Bronchus fibroblast of lung (primary cell): ENCODE data around the gene PRKAA2.

DNA sequence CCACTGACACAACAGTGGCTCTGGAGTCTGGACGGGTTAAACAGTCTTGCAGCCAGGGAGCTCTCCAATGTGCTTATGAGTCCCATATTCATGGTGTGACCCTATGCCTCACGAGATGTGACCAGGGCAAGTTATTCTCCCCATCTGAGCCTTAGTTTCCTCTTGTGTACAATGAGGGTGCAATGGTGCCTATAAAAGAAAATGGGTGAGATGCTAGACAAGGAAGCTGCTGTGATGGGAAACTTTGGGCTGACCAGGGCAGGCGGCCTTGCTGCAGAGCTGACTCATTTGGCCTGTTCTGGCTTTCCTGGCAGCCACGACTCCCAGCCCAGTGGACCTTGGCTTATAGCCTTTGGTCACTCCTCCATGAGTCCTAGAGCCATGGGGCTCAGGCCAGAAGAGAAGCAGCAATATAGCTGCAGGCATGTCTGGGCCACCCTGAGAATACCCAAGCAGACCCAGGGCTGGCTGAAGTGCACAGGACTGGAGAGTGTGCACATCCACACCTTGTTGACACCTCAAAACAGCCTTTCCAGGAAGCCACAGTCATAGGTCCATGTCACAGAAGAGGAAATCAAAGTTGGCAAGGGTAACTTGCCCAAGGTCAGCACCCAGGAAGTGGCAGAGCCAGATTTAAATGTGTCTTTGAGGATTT is 1.8 kb upstream of the LEXM start:
- RAMPAGE, long total RNA: no peak

GRCh38 chr1:54852080-54852682 is 34.8 kb downstream of the DHCR24 start:
- RAMPAGE, long total RNA: no peak

DNA sequence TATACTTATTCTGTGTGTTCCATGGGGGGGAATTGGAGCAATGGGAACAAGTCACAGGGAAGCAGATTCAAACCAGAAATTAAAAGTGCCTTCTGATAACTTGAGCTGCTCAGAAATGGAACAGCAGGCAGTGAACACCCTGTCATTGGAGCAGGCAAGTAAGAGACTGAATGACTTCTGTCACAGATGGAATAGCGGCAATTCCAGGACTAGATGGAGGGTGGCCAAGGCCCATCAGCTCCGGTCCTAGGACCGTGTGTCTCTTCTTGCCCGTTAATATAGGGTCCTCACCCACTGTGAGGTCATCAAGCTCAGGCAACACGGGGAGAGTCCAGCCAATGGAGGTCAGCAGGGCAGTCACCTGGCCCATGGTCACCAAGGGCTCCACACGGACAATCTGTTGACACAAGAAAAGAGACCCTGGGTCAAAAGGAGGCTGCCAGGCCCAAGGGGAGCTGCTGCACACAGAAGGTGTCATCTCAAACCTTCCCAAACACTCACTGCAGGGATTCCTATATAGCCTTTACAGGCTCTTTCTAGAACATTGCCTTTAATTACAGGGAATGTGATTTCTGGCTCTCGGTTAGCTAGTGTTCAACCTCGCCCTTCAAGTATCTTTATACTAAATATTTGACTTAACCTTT is 11.2 kb downstream of the DHCR24 start:
- RAMPAGE, long total RNA: no peak

DNA sequence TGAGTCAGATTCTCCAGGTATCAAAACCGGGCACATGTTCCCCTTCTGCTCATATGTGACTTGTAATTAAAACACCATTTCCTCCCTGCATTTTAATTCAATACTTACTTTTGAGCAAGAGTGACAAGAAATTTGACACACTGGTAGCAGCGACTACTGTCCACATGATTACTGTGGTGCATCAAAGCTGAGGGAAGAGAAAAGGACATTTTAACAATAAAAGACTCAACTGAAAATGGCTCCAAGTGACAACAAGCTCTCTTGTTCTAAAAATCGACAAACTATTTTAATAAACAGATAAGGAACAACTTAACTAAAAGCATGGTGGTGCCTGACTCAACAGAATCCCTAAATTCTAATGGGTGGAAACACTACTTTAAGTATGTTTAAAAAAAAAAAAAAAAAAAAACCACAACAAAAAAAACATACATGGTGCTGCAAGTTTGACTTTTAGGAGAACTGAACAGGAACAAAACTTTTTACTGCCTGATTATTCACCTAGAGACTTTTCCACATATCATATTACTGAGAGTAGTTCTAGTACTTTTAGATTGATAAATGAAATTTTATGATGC is 34.5 kb downstream of the PCSK9 start:
- RAMPAGE, long total RNA: no peak

DNA sequence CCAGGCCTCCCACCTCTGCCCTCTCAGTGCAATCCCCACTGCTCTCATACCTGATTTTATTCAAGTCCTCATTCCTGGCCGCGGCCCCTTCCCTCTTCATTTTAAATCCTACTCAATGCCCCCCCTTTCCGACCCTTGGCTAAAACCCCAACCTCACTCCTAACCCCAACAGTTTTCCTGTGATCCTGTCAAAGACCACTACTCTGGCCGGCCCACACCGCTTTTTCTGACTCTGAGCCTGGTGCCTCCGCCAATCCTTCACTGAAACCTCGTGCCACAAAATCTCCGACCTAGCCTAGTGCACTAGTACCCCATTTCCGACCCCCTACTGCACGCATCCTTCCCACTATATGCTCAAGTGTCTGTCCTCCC is 1.1 kb downstream of the USP24 start:
- RAMPAGE, long total RNA: no peak

GRCh38 chr1:55464394-55465056 is 249.4 kb upstream of the USP24 start:
- RAMPAGE, long total RNA: no peak

- RAMPAGE, long total RNA: no peak
These were observed 439.6 kb upstream of the USP24 start for GRCh38 chr1:55654699-55655131.

DNA sequence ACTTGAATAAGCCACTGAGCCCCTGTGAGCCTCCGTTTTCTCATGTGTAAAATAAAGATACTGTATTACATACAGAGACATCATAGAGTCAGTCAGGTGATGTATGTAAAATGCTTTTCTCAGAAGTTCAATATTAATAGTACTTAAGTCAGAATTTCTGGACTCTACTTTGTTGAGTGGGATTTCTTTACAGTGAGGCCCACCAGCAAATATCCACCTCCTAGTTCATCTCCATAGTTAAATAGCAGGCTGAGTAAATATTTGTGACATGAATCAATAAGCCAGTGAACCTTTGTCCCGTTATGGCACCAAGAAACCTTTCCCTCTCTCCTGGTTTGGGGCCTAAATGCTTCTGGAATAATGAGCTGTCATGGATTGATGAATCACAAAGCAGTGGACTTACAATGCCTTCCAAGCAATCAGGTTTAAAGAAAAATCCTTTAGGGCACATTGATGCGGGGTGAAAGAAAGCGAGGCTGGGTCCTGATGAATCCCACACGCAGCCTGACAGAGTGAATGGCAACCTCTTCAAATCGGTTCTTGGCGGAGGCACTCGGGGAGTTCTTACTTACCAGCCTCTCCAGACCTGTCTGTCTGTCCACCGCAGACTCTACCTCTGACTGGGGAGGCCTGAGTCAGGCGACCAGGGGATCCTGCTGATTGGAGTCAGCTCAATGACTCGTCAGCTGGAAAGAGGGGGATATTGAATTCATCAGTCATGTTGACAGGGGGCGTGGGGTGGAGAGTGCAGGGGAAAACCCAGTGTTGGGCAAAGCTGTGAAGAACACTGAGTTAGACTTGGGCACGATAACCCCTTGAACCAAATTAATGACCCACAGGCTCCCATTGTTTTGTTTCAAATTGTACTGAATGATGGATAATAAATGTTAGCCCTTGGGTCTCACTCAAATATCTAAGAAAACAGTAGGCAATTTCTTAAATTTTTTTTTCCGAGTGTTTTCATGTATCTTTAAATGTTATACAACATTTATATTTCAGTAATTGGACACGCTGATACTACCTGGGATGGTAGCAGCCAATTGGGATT is 247.3 kb downstream of the PLPP3 start:
- RAMPAGE, long total RNA: no peak

DNA sequence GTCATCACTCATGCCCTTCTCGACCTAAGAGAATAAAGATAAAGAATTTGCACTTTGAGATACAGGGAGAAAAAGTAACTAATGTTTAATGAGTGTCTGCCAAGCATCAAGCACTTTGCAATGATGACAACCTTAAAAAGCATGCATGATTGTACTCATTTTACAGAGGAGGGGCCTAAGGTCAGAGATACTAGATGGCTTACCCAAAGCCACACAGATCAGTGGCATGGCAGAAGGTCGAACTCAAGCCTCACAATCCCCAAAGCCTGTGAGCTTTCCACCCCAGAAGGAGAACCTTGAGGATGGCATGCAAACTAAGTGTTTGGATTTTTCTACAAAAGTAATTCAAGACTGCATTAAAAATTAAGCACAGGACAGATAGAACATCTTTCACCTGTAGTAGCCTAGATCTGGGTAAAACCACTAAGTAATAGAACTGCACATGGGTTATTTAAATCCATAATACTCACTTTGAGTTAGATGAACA is 204.6 kb downstream of the PLPP3 start:
- RAMPAGE, long total RNA: no peak

GRCh38 chr1:56473426-56474562 is 105.6 kb downstream of the PLPP3 start:
- RAMPAGE, long total RNA: no peak

- RAMPAGE, long total RNA: no peak
These were observed 48.7 kb downstream of the PLPP3 start for GRCh38 chr1:56530517-56531283.

DNA sequence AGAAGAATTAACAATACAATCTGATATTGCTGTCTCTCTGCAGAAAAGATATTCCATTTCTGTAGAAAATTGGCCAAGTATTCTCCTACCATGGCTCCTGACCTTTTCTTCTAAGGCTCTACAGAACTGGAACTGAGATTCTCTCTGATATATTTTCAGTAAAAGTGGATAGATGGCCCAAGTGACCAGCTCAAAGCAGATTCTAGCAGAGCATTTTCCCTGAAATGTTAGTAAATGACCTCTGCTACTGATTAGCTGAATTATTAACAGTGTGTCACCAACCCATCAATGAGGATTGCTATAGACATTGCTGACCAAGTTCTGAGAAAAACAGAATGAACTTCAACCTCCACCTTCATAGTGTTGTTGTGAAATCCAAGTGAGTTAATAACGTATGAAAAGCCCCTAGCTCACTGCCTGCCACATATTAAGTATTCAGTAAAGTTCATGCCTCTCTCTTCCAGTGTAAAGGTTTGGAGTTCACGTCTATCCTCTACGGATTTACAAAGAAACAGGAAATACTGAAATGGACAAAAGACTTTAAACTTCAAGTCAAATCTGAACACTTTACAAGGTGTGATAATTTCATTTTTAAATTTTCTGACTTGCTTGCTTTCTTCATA is 15.8 kb downstream of the PLPP3 start:
- RAMPAGE, long total RNA: no peak

GRCh38 chr1:56576844-56577240 is 2.5 kb downstream of the PLPP3 start:
- RAMPAGE, long total RNA: no peak

- RAMPAGE, long total RNA: no peak
These were observed 1.4 kb downstream of the PLPP3 start for GRCh38 chr1:56577758-56578517.

GRCh38 chr1:56644921-56645984 is at the start of gene PRKAA2:
Gene PRKAA2, plus strand, starts transcription at chr1:56645314.
- RAMPAGE, long total RNA: no peak

GRCh38 chr1:56811315-56811782 is 7.9 kb downstream of the FYB2 start:
- RAMPAGE, long total RNA: no peak

DNA sequence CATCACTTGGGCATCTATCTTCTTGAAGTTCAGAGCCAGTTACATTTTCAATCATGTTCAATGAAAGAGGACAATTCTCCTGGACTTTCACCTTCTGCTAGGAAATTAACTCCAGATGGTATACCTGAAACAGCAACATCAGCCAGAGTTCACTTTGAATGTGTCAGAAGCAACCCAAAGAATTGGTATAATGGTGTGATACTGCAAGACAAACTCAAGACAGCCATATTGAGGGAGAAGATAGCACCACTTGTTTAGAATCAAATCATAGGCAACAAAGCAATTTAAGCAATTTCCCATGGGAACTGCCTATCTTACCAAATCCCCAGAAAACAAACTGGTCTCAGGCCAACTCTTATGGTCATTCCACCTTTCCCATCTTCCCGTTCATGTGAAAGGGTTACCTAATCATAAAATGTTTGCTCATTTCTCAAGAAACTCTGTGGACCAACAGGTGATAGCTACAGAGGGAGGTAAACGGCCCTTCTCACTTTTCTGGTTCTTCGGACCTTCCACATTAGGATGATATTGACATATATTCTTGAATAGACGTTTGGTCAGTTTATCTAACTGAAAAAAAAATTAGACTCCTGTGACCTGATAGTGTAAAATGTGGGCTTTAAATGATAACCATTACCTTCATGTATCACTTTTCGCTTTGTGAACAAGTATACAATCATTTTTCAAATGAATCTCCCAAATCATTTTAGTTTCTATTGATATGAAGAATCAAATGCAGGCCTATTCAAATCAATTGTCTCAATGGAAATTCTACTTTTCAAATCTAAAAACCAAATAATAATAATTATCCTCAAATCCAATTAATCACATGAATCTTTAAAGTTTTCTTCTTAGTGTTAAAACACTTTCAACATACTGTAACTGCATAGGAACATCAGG is 29.9 kb upstream of the C8B start:
- RAMPAGE, long total RNA: no peak

DNA sequence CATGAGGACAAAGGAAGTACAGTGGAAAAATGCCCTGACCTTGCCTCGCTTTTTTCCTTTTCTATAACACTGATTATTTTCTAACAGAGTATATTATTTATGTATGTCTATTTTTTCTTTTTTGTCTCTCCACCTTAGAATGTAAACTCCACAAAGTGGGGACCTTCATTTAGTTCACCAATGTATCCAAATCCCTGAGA is 161.5 kb upstream of the C8B start:
- RAMPAGE, long total RNA: no peak

DNA sequence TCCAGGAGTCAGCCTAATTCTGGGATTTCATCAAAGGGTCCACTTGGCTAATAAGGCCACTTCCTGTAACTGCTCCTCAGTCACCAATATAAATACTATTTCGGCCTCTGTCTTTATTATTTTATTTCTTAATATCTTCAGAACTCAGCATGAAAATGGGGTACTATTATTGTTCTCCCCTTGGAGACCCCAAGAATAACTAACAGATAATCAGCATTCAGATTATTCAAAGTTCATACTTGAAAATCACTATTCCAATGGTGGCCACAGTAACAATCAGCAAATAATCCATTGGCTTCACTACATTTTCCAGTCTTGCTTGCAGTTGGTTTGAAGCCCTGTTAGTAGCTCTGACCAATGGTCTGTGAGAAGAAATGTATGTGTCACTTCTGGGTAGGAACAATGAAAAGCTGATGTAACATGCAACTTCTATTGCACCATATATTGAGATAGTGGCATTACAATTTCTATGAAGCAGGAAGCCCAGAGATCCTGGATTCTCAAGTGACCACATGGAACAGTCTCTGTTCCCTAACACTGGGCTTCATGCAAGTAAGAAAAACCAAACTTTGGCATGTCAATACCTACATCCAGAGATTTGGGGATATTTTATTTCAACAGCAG is 250.9 kb upstream of the DAB1 start:
- RAMPAGE, long total RNA: no peak

DNA sequence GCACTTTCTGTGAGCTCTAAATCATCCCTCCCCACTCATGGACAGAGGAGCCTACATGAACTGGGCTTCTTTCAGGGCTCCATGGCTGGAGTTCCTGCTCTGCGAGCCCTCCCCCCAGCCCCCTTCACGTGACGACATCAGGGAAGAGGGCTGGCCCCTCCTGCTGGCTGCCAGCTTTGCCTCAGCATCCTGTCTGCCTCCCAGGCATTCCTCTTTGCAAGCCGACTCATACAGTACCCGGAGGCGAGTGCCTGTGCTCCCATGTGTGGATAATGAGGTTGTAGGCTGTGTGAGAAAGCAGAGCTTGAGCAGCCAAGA is 113.8 kb downstream of the OMA1 start:
- RAMPAGE, long total RNA: no peak